REH cell (cell line): ENCODE measurements around the genes ZSCAN5C, ZSCAN4, ZNF551, ZNF135 and ZNF329.

- PRO-cap = no peak
Measured at GRCh38 chr19:56153261-56154307, 12.5 kb downstream of the ZNF444 start.

DNA sequence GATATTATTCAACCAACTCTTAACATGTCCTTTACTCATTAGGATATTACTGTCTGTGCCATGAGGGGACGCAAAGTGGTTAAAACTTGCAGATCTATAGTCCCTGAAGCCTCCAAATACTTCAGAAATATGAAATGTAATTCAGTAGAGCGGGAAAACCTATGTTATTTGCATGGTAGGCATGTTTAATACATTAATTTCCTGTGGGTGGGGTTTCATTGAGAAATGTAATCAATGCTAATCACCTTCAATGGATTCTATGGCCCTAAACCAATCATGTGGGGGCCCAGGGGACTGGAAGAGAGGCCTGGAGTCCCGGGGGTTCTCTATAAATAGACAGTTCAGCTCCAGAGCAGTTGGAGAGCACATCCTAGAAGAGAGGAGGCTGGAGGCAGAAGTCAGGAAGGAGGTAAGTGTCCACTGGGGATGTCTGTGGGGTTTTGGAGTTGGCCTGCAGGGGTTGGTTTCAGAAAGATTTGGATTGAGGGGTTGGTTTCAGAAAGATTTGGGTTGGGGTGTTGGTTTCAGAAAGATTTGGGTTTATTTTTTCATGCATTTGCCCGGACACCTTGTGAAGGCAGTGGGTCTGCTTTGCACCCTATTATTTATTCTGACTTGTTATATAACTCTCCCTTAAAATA is at the start of gene ZSCAN5C:
ZSCAN5C (plus strand) TSS at position 360 of the 641 bp plus-strand sequence.
- PRO-cap = no peak

DNA sequence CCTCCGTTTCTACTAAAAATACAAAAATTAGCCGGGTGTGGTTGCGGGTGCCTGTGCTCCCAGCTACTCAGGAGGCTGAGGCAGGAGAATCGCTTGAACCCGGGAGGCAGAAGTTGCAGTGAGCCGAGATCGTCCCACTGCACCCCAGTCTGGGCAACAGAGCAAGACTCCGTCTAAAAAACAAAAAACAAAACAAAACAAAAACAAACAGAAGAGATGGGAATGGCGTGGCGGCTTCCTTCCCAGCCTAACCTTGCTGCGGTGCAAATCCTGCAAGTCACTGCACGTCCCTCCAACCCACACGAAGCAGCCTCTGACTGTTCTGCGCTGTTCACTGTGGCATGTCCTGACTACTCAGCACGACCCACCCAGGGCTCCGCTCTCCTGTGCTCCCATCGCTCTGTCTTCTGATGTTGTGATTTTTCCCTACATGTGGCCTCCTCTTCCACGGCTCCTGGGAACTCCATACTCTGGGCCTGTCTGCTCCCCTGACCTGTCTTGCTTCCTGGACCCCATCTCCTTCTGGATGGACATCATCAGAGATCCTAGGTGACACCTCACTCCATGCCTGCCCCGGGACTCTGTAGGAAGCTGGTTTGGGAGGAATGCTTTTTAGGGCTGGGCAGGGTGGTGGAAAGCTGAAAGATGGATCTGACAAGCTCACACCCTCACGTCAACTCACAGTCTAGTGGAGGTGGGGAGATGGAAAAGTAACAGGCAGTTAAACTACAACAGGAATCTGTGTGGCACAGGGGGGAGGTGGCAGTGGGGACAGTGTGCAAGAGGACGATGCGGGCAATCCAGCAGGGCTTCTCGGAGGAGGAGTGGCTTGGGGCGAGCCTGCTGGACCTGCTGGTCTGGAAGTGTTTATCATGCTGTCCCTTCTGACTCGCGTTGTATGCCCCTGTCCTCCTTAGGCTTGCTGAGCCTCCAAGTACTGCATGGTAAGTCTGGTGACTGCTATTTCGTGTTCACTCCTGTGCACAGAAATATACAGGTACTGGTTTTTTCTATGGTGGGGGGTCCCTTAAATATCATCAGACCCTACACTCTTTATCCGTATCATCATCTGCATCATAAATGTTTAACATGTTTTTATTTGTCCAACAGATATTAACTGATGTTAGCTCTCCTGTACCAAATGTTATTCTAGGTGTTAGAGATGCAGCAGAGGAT is 18.8 kb downstream of the ZSCAN5A start:
- PRO-cap = no peak

- PRO-cap = no peak
Measured at GRCh38 chr19:56301096-56301407, 13.6 kb downstream of the ZSCAN5A start.

GRCh38 chr19:56891096-56891369 is 50.5 kb upstream of the PEG3 start:
- PRO-cap = no peak

- PRO-cap = no peak
Measured at GRCh38 chr19:56966106-56966810, 125.7 kb upstream of the PEG3 start.

DNA sequence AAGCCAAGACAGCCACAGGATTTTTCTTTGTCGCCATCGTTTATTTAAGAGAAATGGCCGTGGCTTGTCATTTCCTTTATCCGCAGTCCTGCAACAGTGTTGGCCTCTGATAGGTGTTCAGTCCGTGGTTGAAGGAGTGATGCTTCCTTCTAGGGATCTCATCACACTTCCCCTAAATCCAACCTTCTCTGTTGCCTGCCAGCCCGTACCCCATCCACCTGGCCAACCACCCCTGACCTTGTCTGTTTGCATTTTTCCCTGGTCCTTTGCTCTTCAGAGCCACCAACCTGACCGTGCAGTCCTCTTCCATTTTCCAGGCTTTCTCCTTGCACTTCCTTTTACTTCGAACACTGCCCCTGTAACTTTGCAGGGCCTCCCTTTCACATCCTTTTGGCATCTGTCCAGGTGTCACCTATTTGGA is 628 bp downstream of the ZNF460 start:
- PRO-cap = unidirectional peak, minus-strand start at position 324 of the sequence

DNA sequence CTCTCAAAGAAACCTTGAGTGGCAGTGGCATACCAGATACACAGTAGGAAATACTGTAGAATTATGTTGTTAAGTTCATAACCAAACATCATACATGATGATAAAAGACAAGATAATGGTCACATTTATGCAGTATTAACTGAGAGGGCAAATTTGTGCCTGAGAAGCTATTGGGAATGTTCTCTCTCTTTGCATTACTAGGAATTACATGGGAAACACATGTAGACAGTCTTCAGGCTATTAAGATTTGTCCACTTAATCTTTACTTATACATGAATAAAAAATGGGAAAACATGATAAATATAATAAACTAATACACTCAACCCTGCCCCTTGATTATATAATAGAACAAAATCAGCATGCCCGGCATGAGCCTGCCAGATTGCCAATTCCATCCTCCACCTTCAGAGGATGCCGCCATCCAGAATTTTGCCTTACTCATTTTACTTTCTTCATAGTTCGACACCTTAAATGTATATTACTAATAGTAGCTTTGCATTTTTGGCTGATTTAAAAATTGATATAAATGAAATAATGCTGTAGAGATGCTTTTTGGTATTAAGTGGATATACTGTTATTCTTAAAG is 14.3 kb upstream of the ZNF543 start:
- PRO-cap = no peak

DNA sequence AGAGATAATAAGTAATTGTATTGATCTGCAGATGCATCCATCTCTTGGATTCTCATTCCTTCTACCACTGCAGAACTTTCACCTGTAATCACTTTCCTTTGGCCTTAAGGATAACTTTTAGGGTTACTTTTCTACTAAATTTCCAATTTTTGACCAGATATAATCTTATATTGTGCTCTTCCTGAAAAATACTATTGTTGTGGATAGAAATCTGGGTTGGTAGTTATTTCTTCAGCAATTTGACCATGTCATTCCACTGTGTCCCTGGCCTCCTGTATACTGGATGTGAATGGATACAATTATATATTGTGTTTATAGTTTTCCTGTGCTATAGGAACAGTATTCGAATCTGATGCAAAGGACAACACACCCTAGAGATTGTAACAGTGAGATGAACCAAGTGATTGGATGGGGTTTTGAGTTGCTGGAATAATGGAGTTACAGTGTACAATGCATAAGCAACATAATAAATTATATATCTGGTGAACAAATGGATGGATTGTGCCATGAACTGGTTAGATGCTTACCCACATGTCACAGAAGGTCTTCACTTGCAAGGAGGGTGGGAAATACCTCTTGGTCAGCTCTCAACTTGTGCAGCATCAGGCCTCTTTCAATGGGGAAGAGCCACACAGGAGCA is 12.1 kb upstream of the ZNF543 start:
- PRO-cap = no peak

DNA sequence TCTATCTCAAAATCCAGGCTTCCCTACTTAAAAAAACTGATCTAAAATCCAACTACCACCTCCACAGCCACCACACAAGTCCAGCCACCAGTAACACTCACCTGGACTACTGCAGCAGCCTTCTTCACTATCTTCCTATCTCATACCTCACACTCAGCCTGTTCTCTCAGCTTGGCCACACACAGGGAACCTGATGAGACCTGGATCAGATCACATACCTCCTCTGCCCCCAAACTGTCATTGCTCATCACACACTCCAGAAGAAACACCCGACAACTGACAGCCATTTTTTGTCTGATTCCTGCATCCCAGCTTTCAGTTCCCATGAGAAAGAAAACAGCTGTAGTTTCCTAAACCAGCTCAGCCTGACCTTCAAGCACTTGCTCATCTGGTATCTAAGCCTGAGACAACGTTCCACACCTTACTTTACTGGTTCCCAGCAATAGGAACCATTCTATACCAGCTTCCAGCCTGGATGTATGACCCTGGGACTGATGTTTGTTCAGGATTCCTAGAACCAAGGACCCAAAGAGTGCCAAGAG is 1.2 kb downstream of the ZNF416 start:
- PRO-cap = no peak

DNA sequence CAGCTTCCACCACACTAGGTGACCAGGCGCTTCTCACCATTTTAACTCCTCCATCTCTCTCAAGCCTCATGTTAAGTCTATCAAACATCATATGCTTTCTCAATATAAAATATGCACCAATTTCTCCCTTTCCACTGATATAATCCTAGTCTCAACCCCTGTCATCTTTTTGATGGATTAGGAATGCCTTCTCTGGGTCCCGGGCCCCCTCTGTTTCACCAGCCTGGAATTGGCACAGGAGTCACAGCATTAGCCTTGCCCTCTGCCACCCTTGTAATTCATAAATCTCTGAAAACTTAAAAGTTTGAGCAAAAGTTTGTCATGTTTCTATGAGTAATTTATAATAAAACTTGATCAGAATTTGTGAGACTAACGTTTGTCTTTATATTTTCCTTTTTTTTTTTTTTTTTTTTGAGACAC is at the start of gene ZSCAN4:
ZSCAN4 (plus strand) TSS at position 270 of the 420 bp plus-strand sequence.
- PRO-cap = no peak

DNA sequence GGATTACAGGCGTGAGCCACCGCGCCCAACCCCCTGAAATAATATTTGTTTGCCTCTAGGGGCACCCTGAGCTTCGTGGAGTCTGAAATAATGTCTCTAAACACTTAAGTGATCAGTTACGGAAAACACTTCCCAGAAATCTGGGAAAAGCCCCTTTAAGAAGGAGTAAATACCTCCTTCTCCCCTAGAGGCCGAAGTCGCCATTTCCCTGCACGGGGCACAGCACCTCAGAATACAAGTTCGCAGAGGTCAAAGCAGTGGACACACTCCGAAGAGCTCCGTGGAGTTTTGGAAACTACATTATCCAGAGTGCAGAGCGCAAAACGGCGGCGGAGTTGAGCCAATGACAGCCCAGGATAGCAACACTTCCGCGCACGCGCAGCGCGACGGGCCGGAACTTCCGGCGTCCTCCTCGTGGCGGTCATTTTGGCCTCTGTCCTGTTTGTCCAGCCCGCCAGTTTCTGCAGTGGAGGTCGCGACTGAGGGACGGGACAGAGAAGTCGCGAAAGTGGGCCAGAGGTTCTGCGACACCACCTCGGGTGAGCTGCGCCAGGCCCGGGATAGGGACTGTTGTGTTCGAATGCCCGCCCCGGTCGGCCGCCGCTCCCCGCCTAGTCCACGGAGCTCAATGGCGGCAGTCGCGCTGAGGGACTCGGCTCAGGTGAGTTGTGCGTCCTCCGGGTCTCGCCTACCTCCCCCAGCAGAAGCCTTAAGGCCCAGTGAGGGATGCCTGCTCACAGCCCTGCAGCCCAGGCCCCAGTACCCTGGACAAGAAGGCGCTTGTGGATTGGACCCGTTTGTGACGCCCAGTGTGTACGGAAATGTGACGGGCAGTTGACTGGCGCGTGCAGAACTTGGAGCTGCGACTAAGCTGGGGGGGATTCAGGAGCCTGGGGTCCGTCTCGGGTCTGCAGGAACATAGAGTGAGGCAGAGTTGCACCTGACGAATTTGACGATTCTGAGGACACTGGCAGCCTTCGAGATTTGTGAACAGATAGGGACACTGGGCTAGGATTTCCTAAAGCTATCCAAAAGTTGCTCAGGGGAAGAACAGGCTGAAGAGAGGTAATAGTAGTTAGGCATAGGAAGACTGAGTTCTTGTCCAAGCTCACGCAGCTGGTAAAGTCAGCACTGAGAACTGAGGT is at the start of gene ZNF551:
ZNF551 (plus strand) TSS at position 394 of the 1,145 bp plus-strand sequence.
- PRO-cap = bidirectional peak, plus-strand start at position 394 of the sequence, minus-strand start at position 285 of the sequence; bidirectional peak, plus-strand start at position 637 of the sequence, minus-strand start at position 630 of the sequence; unidirectional peak, minus-strand start at position 761 of the sequence

DNA sequence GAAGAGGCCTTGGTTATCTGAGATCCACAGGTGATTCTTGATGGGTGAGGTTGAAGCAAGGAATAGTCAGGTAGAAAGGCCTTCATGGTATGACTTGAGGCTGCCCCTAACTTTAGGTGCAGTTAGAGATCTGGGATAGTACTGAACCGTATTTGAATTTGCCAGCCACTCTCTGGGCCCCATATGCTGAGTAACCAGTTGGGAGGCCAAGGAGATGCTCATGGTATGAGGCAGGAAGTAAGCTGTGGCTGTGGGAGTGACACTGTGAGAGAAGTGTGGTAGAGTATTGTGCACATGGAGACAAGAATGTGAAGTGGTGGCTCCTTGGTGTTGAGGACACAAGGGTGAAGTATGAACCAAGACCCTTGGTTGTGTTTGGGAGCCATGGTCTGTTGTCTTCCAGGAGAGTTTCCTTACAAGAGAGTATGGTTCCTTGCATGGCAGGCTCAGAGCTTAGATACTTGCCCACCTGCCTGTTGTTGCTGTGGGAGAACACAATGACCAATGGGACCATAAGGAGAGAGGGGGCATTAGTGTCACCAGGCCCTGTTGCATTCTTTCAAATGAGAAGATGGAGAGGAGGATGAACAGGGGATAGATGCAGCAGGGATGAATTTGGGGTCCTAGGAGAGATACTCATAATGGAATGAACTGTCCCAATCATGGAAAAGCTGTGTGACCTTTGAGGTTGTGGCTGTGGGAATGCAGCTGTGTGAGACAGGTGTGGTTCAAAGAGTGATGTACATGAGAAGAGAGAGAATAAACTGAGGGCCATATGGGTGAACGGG is 2.5 kb downstream of the ZNF551 start:
- PRO-cap = no peak

DNA sequence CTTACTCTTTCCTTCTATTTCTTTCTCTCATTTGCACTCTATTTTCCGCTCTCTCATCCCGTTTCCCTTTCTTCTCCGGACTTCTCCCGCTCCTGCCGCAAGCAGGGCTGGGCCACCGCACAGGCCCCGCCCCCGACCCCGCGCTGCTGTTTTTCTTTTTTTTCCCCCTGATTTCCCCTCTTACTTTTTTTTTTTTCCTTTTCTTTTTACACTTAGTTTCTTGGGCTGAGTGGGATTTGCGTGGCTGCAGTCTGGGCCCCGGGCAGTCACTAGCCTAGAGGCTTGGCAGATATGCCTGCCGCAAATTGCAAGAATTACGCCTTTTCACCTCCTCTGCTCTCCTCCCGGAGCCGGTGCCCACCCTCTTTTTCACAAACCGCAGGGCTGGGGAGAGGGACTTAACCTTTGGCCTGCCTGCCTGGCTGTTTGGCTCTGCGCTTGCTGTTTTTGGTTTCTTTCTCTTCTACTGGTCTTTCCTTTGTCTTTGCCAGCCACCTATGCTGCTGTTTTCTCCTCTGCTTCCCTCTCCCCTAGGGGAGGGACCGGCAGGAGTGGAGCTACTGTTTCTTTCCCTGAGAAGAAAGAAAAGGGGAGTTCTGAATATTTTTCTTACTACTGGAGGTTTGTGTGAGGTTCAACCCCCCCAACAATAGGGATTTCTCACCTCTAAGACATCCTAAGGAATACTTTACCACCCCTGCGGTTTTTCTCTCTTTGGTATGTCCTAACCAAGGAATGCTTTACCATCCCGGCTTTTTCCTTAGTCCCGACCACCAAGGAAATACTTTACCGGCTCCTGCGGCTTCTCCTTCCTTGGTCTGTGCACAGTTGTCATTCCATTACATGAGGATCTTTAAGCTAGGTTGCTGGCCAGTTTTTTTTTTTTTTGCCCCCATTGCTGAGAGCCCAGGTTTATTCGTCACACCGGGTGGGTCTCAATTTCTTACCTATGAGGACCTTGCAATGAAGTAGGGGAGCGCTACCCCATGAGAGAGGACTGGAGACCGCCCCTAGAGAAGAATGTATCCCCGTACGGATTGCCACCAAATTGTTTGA is 10.9 kb downstream of the ZNF552 start:
- PRO-cap = no peak

DNA sequence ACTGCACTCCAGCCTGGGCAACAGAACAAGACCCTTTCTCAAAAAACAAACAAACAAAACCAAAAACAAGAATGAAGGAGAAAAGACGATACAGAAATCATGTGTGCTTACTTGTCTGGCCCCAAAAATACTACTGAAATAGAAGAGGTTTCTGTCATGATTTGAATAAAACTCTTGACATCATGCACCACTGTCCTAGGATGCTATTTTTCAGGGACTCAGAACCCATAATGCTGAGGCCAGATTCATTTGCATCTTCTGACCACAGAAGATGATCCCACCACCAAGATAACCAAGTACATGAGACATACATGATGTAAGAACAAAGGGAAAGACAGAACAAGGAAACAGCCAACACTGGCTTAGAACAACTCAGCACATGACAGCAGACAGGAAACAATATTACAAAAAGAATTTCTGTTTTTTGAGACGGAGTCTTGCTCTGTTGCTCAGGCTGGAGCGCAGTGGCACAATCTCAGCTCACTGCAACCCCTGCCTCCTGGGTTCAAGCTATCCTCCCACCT is 2.5 kb downstream of the ZNF552 start:
- PRO-cap = no peak

- PRO-cap = no peak
Measured at GRCh38 chr19:57815113-57815207, 247 bp upstream of the ZNF552 start.

- PRO-cap = no peak
Measured at GRCh38 chr19:57851179-57851903, 1.7 kb downstream of the ZNF587 start.

- PRO-cap = no peak
Measured at GRCh38 chr19:58054576-58055583, 4.2 kb upstream of the ZNF135 start.

DNA sequence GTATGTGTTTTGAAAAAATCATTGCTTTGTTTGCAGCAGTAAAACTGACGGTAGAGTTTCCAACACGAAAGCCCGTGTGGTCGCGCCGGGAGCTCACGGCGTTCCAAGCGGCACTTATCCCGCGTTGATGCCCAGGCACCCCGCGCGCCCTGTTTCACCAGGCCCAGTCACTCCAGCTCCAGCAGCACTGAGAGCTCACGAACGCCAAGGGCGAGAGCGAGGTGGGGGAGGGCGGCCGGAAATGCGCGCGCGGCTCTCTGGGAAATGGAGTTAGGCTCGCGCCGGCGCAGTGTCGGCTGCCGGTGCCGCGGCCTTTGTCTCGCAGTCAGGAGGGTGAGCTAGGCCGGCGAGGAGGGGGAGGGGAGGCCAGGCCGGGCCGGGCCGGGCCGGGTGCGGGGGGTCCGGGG is at the start of gene ZNF135:
ZNF135 (plus strand) TSS at position 305 of the 407 bp plus-strand sequence.
- PRO-cap = no peak

GRCh38 chr19:58149981-58151030 is at the start of gene ZNF329:
Gene ZNF329 (minus strand): TSS chr19:58150789.
- PRO-cap = bidirectional peak, plus-strand start at chr19:58150888, minus-strand start at chr19:58150789